NCI-H460 (cell line): ENCODE measurements around a stretch of chr2.

DNA sequence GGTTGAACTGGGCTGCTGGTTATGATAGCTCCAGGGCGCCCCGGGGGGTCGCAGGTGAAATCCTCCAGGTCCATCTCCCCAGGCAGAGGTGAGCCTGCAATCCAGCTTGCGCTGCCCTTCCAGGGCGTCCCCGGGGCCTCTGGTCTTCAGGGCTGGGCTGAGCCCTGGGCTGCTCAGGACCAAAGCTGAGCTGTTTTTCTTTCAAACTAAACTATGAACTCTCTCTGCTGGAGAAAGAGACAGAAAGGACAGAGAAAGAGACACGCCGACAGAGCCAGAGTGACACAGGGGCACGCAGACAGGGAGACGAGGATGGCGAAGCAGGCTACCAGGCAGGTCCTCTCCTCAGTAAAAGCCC is 2.1 kb upstream of the TWIST2 start:
RAMPAGE:
- cytosol, long total RNA = no peak
- long total RNA = no peak
- nucleus, long total RNA = no peak

DNA sequence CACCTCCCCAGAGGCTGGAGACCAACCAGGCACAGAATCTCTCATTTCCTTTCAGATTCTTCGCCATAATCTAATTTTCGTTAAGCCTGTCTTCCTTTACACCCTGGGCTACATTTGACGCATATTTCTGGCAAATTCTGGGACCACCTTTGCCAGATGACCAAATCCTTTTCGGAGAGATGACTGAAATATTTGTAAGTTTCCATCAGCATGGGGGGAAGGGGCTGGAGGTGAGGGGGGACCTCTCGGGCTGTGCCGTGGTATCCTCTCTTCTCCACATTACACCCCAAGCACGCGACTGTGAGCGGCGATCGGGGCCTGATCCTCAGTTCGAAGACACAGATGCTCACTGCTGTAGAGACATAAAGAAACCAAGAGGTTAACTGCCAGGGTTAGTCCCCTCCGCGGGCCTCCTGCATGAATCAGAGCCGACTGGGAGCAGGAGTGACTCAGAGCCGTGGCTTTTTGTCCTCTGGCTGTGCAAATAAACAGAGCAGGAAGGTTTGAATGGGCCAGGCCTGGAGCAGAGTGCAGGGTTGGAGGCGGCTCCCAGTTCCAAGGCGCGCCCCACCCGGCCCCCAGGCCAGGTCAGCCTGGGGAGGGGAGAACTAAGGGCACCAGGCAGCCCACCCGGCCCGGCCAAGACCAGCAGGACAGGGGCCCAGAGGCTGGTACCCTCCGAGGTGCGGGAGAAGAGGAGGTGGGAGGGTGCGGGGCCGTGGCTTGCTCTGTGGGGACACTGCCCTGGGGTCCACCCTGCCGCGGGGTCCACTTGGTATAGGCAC is 16.3 kb downstream of the TWIST2 start:
RAMPAGE:
- cytosol, long total RNA = no peak
- long total RNA = no peak
- nucleus, long total RNA = no peak

DNA sequence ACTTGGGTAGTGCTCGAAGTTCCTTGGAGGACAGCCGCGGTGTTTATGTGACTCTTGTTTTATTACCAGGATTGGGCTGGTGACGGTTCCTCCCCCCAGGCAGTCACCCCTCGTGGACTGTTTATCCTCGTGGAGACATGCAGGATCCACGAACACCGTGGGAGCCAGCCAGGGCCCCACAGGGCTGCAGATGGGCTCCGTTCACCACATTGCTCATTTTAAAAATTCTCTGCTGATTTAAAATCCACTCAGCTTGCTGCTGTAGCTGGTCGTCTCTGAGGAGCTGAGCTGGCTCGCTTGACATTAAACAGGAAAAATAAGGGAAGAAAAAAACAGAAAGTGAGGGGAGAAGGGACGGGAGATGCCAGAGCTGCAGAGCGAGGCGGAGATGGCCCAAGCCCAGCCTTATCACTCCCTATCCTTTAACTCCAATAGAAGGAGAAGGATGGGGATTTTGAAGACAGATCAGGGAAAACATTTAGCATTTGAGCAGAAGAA is 35.3 kb downstream of the TWIST2 start:
RAMPAGE:
- cytosol, long total RNA = no peak
- long total RNA = no peak
- nucleus, long total RNA = no peak

DNA sequence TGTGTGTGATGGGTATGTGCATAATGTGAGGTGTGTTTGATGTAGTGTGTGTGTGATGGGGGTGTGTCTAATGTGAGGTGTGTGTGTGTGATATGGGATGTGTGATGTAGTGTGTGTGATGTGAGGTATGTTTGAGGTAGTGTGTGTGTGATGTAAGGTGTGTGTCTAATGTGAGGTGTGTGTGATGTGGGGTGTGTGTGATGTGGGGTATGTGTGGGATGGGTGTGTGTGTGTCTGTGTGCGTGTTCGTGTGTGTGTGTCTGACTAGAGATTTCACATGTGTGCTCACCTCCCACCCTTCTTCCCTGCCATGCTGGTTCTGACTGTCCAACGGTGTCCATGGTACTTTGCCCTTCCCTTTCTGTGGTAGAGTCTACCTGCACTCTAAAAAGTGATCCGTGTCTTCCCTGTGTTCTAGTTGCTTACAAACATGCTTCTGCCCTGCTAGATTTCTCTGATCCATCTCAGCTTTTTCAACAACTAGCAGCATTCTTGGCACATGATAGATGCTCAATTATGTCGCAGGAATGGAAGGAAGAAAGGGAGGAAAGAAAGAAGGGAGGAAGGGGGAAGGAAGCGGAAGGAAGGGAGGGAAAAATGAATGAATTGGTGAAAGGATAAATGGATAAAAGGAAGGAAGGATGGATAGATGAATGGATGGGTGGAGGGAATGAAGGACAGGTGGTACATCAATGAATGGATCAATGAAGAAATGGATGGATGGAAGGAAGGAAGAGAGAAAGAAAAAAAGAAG is 56.5 kb downstream of the TWIST2 start:
RAMPAGE:
- cytosol, long total RNA = no peak
- long total RNA = no peak
- nucleus, long total RNA = no peak

RAMPAGE:
- cytosol, long total RNA = no peak
- long total RNA = no peak
- nucleus, long total RNA = no peak
These were observed 59.8 kb downstream of the TWIST2 start for GRCh38 chr2:238907413-238908262.

DNA sequence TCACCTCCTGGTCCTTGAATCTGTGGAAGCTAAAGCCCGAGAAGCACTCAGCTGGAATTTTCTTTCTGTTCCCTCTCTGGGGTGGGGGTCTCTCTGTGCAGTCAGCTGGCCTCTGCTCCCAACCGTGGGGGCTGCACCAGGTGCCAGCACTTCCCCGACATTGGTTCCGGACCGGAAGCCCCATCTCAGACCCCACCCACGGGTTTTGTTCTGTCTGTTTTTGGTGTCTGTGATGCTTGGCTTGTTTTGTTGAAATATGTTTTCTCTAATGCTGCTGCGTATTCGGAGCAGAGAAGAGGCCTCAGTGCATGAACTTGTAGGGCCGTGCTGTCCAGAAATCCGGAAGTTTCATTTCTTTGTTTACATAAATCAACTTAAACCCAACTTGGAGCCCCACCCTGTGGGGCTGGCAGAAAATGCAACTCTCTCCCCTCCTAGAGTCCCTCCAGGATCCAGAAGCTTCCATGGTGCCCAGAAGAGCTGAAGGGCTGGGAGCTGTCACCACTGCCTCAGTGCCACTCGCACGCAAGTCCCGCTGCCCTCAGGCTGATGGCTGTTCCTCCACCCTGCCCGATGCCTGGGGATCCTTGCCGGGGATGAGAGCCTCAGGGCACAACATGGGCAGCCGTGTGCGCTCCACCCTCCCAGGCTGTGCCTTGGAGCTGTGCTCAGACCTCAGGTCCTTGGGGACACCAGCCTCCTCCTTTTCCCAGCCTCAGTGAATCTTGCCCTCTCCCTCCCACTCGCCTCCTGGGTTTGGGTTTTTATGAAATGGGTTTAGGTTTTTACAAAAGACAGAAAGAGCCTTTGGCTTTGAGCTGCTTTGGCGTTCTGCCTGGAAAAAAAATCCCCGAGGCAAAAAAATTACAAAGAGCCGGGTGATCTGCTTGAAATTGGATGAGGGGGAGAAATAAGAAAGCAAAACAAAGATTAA is 155.0 kb downstream of the TWIST2 start:
RAMPAGE:
- cytosol, long total RNA = no peak
- long total RNA = no peak
- nucleus, long total RNA = no peak

DNA sequence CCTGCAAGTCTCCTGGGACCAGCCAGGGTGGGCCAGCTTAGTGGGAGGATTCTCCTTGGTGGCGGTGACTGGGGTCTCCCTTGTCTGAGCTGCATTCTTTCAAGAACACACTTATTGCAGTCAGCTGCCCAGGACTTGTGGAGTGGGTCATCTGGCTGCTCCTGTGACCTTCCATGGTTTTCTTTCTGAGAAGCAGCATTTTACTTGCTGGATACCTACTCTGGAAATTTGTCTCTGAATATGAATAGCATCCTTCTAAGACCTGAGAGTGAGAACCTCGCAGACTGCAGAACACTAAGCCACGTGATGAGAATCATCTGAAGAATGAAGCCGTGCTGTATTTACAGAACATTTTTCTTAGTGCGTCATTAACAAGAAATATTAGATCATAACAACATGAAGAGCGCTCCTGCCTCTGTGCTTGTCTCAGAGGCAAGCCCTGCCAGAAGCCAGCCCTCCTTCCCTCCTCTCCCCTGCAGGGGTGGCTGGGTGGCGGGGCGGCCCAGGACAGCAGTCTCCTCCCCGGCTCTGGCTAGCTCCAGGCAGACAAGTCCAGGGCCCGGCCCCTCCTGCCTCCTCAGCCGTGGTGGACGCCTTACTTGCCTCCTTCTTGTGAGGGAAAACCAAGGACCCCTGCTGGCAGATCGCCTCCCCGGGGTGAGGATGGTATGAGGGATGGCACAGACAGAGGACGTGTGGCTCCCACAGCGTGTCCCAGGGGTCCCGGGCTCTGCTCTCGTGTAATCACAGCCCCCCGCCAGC is 262.6 kb downstream of the TWIST2 start:
RAMPAGE:
- cytosol, long total RNA = no peak
- long total RNA = no peak
- nucleus, long total RNA = no peak

DNA sequence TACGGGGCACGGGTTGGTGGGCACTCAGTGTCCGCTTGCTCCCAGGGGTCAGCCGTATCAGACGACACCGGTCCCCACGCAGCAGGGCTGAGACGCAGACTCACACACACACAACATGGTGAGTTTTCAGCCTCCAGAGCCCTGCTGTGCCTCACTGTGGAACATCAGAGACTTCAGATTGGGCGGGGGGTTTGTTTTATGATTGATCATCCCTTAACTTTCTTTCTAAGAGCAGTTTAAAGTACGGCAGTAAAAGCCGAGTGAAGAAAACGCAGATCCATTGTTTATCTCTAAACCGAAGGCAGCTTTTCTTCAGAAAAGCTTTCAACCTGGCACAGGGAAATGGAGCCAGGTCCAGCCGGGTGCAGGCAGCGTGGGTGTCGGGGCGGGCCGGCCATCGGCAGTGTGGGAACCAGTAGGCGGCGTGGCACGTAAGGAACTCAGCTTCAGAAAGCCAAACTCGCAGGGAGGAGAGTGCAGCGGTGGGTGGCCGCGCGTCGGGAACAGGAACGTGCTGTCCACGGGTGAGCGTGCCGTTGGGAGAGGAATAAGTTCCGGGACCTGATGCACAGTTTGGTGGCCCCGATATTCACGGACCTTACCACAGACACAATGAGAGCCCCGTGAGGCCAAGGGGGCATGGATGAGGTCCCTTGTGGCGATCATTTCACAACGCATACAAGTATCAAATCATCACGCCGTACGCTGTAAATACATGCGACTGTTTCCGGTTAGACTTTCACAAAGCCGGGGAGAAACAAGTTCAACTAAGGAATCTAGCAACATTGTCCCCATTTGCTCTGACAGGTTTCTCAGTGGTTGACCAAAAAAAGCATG is 270.3 kb downstream of the TWIST2 start:
RAMPAGE:
- cytosol, long total RNA = no peak
- long total RNA = no peak
- nucleus, long total RNA = no peak

RAMPAGE:
- cytosol, long total RNA = no peak
- long total RNA = no peak
- nucleus, long total RNA = no peak
These were observed 161.2 kb downstream of the HDAC4 start for GRCh38 chr2:239239342-239240365.

DNA sequence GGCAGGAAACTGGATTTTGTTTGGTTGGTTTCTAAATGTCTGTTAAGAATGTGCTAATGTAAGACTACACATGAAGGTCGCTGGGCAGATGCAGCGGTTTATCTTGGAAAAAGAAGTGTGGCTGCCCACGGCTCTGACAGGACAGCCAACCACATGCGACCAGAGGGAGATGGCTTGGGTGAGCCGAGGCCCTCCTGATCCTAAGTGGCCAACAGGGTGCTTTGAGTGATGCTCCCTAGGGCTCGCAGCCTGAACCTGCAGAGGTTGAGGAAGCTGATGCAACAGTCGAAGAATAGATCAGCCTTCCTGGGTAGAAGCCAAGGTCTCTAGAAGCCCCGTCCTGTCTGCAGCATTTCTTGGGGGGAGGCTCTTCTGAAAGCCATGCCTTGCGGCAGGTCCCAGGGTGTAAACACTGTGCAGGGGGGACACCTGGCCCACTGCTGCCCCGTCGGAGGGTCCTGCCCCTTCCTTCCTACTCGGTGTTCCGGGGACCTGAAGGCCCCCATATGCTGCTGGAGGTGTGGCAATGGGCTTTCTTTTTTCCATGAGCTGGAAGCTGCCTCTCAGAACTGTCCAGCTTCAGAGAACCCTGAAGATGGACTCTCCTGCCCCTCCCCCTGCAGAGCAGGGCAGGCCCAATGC is 136.3 kb downstream of the HDAC4 start:
RAMPAGE:
- cytosol, long total RNA = no peak
- long total RNA = no peak
- nucleus, long total RNA = no peak

RAMPAGE:
- cytosol, long total RNA = no peak
- long total RNA = no peak
- nucleus, long total RNA = no peak
These were observed 103.2 kb downstream of the HDAC4 start for GRCh38 chr2:239297448-239298163.

DNA sequence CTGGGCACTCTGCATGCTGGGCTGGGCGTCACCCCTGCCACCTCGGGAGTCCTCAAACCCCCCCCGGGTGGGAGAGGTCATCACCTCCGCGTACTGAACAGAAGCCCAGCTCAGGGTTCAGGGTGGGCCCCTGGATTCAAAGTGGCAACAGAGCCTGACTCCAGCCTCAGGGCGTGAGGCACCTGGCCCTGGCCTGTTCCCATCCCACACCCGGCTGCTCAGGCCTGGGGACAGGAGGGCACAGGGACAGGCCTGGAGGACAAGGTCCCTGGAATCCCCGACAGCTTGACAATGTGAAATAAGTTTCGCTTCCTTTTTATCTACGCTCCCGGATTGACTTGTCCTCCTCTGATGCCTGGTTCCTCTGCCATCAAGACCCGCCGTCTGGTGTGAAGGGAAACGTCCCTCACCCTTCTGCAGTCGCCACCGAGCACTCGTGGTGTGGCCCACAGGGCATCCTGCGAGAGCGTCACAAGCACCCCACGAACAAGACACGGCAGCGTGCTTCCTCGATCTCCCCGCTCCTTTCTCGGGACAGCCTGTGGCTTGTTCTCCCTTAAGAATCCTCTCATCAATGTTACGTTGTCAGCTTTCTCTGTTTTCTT is 97.7 kb downstream of the HDAC4 start:
RAMPAGE:
- cytosol, long total RNA = no peak
- long total RNA = no peak
- nucleus, long total RNA = no peak

GRCh38 chr2:239303606-239304103 is 97.2 kb downstream of the HDAC4 start:
RAMPAGE:
- cytosol, long total RNA = no peak
- long total RNA = no peak
- nucleus, long total RNA = no peak

DNA sequence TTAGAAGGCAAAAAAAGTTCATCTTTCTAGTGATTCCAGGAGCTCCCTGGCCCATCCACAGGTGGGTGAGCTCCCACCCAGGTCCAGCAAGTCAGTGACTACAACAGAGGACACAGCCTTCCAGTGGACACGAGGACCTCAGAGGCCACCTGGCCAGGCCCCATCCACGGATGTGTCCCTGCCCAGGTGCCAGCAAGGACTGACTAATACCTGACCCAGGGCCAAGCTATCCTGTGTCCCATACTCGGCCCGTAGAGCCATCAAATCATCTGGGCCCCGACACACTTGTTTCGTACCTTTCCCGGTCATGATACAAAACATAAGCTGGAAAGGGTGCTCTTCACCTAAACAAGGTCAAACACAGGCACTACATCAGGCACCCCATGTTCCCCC is 94.6 kb downstream of the HDAC4 start:
RAMPAGE:
- cytosol, long total RNA = no peak
- long total RNA = no peak
- nucleus, long total RNA = no peak

DNA sequence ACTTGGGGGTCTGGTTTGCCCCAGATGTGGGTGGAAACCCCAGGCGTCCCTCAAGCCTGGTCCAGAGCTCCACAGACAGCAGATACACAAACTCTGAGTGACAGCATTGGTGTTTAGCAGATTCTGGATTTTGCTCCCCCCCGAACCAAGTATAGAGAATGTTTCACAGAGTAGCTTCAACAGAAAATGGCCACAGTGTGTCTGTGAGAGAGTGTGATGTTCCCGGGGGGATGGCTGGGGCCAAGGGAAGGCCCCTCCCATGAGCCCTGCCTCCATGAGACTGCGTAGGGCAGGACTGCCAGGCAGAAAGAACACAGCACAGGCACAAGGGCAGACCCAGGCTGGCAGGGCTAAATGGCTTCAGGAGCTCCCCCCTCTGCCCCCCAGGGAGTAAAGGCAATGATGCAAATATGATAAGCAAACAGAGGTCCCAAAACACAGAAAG is 90.5 kb downstream of the HDAC4 start:
RAMPAGE:
- cytosol, long total RNA = no peak
- long total RNA = no peak
- nucleus, long total RNA = no peak

DNA sequence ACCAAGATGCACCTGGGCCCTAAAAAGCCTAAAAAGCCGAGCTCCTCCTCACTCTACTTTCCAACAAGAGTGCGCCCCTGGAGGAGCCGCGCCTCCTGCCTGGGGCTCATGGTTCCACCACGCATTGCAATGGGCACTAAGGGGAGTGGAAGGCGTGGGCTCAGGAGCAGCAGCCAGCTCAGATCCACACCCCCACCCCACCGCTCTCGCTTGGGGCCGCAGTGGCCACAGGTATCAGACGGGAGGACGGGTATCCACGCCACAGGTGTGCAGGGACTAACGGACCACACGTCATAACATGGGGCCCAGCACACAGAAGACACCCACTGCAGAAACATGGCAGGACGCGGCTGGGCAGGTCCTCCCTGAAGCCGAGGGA is 13.1 kb downstream of the HDAC4 start:
RAMPAGE:
- cytosol, long total RNA = no peak
- long total RNA = no peak
- nucleus, long total RNA = no peak

RAMPAGE:
- cytosol, long total RNA = no peak
- long total RNA = no peak
- nucleus, long total RNA = no peak
These were observed 3.7 kb downstream of the HDAC4 start for GRCh38 chr2:239396722-239397883.

GRCh38 chr2:239397884-239399038 is 2.6 kb downstream of the HDAC4 start:
RAMPAGE:
- cytosol, long total RNA = no peak
- long total RNA = no peak
- nucleus, long total RNA = no peak

DNA sequence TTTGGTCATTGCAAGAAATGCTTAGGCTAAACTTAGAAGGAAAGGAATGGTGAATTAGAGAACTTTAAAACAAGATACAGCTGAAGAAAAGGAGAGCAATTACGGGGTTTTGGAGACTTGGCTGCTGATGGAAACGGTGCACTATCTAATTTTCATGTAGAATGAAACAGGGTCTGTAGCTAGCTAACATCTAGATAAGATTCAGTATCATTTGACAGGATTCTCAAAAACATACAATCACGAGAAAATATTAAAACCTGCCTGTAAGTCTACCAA is 1.5 kb upstream of the HDAC4 start:
RAMPAGE:
- cytosol, long total RNA = no peak
- long total RNA = no peak
- nucleus, long total RNA = no peak

GRCh38 chr2:239965407-239965754 is 59.8 kb downstream of the NDUFA10 start:
RAMPAGE:
- cytosol, long total RNA = no peak
- long total RNA = no peak
- nucleus, long total RNA = no peak